Non-pigmented ciliary epithelial cell (primary cell): ENCODE data around the genes FPGT and LRRC53.

DNA sequence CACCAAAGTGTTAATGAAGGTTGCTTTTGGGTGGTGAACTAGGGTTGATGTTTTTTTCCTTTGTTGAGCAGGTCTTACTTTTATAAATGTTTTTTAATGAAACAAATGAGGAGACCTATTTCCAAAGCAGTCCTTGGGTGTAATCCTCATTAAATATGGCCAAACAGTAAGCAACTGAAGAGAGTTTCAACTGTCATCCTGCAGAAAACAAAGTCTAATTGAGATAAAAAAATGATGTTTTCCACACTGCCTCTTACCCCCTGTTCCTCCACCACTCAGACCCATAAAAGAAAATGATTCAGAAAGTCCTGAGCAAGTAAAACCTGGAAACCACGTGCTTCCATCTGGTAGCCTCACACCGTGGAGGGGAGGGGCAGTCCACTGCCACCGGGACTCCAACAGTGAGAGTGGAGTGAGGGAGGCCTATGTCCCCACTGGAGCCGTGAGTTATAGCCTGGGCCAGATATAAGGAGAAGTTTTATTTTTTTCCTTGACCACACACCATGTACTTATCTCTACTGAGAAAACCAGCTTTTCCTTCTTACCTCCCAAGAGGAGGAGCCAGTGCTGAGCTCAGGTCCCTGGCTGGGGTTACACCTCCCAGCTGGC lies 48.8 kb upstream of the SERBP1 start:
- RRBS, result no CpG with 5 or more reads among the region's 4 CpGs

- RRBS, result no CpG with 5 or more reads among the region's 8 CpGs
Observed at GRCh38 chr1:67555999-67556413, 125.8 kb upstream of the SERBP1 start.

GRCh38 chr1:67632757-67633766 lies 51.9 kb upstream of the GADD45A start:
- RRBS, result no CpG with 5 or more reads among the region's 11 CpGs

- RRBS, result no CpG with 5 or more reads among the region's 16 CpGs
Observed at GRCh38 chr1:67684733-67685103, 283 bp upstream of the GADD45A start.

GRCh38 chr1:67687595-67688698 lies 2.9 kb downstream of the GADD45A start:
- RRBS, result no CpG with 5 or more reads among the region's 8 CpGs

DNA sequence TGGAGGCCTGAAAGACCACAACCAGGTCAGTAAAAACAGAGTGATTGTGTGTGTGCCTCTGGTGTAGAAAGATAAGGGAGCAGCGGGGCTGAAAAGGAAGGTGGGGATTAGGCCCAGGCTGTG lies 3.6 kb downstream of the GADD45A start:
- RRBS, result no CpG with 5 or more reads among the region's 1 CpG

GRCh38 chr1:67735890-67736814 lies 51.2 kb downstream of the GADD45A start:
- RRBS, result no CpG with 5 or more reads among the region's 13 CpGs

DNA sequence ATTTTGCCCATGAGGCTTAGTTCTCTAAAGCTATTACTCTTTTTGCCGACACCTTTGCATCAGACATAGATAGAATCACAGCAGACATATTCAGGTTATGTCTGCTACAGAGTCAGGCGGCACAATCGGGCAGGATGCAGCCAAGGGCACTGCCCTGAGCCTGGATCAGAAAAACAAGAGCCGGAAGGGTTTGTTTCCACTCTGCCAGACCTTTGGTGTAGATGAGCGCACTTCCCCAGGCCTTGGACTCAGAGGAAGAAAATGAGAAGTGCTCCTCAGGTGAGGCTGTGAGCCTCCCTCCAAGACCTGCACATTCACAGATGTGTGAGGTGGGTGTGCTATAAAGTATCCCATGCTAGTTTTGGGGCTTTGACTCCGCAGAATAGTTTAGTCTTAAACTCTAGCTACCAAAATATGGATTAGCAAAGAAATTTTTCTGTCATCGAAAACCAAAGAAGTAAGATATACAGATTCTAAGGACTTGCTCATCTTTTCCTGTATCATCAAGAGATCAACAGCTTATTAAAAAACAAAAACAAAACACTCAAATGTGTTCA lies 43.6 kb downstream of the GNG12 start:
- RRBS, result no CpG with 5 or more reads among the region's 7 CpGs

DNA sequence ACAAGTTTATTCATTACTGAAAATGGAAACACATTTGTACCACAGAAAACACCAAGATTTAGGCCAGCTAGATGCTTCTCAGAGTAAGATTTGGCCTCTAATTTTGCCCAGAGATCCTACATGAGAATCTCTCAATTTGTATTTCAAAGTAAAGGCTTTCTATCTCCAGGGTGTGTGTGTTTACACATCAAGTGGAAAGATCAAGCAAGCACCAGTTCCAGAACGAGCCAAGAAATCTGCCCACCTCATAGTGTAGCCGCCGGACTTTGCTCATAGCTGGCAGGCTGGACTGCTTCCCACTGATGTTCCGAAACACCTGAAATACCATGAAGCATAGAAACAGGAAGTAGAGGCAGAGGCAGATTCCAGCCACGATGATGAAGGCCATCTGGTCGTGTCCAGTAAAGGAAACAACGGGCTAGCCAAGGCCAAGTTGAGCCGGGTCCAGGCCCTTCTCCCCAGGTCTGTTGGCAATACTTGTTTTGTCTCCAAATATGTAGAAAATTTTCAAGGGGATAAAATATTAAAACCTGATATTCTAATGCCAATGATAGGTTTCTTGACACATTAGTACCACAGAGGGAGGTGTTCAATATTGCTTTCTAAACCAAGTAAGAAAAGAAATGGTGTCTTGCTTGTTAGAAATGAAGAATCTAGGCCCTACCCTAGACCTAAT lies 86.6 kb downstream of the WLS start:
- RRBS, result no CpG with 5 or more reads among the region's 8 CpGs

GRCh38 chr1:68159467-68160000 lies 72.8 kb downstream of the WLS start:
- RRBS, result no CpG with 5 or more reads among the region's 4 CpGs

DNA sequence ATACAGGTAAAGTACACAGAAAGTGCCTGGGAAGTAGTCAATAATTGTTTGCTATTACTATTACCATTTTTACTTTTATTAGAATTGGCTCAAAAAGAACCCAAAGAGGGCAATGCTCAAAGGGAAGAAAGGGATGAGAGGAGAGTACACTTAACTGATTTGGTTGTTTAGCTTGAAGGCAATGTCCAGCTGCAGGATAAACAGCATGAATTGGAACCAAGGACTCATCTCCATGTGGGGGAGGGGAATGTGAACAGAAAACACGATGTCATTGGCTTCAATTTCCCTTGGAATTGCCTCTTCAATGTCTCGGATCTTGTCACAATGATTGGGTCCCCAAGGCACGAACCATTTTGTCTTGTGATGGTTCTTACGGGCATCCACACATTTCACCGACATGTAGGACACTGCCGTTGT lies 38.5 kb downstream of the WLS start:
- RRBS, result no CpG with 5 or more reads among the region's 6 CpGs

GRCh38 chr1:70204436-70205120 lies 801 bp downstream of the LRRC40 start:
- RRBS, result no CpG with 5 or more reads among the region's 6 CpGs

- RRBS, result 2% methylated on average over 20 of the region's 56 CpGs
Observed at GRCh38 chr1:70353612-70354588, 622 bp downstream of the ANKRD13C start.

DNA sequence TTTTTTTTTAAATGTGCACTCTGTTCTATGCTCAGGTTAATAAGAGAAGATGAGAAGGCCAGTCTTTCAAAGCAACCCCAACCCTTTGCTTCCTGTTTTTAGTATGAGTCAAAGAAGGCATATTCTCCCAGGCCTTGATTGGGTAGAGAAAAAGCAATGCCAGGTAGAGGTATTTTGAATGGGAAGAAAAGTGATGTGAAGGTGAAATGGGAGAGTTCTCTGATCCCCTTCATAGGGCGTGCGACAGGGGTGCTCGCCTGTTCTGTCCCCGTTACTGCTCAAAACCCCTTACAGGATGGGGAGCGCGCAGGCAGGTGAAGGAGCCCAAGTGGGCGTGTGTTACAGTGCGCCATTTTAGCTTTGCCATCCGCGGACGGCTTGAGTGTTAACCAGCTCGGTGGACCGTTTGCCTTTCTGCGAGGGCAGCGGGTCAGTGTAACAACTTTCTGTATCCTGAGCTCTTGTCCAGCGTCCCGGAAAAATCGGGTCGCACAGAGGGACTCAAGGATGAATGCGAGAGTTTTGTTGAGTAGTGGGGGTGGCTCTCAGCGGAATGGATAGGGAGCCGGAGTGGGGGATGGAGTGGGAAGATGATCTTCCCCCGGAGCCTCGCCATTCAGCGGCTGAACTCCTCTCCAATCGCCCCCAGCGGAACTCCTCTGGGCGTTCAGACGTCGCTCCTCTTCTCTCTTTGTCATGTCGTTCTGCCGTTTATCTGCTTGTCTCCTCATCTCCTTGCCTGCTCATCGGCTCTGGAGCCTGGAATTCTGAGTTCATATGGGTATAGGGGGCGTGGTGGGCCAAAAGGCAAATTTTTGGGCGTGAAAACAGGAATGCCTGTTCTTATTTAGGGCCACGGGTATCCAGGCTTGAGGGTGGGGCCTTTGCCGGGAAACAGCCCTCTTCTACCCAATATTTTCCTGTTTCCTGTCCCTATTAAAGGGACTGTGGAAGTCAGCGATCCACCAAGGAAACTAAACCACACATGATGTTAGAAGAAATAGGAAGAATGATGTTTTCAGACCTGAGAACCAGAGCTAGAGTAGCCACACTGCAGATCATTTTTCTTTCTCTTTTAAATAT lies 295.4 kb downstream of the CTH start:
- RRBS, result 2% methylated on average over 3 of the region's 38 CpGs

- RRBS, result no CpG with 5 or more reads among the region's 4 CpGs
Observed at GRCh38 chr1:71073955-71074512, 6.8 kb downstream of the ZRANB2 start.

DNA sequence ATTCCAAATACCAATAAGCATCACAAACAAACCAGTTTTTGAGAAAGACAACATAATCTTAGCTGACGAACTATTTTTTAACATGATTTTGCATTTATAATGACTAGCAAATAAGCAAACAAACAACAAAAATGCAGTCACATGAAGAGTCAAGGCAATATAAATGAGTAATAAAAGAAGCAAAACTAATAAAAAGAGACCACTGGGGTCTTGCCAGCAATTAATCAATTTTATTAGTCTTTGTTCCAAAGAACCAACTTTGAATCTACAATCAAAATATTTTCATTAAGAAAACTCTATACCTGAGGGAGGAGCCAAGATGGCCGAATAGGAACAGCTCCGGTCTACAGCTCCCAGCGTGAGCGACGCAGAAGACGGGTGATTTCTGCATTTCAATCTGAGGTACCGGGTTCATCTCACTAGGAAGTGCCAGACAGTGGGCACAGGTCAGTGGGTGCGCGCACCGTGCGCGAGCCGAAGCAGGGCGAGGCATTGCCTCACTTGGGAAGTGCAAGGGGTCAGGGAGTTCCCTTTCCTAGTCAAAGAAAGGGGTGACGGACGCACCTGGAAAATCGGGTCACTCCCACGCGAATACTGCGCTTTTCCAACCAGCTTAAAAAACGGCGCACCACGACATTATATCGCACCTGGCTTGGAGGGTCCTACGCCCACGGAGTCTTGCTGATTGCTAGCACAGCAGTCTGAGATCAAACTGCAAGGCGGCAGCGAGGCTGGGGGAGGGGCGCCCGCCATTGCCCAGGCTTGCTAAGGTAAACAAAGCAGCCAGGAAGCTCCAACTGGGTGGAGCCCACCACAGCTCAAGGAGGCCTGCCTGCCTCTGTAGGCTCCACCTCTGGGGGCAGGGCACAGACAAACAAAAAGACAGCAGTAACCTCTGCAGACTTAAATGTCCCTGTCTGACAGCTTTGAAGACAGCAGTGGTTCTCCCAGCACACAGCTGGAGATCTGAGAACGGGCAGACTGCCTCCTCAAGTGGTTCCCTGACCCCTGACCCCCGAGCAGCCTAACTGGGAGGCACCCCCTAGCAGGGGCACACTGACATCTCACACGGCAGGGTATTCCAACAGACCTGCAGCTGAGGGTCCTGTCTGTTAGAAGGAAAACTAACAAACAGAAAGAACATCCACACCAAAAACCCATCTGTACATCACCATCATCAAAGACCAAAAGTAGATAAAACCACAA lies 616.5 kb upstream of the NEGR1 start:
- RRBS, result no CpG with 5 or more reads among the region's 34 CpGs

- RRBS, result 1% methylated on average over 18 of the region's 45 CpGs
Observed at GRCh38 chr1:74197695-74198816, at the start of gene FPGT. Gene FPGT, plus strand, starts transcription at chr1:74198242.

GRCh38 chr1:74512423-74512885 lies at the start of gene LRRC53:
Gene LRRC53, minus strand, starts transcription at chr1:74512611.
- RRBS, result no CpG with 5 or more reads among the region's 2 CpGs

DNA sequence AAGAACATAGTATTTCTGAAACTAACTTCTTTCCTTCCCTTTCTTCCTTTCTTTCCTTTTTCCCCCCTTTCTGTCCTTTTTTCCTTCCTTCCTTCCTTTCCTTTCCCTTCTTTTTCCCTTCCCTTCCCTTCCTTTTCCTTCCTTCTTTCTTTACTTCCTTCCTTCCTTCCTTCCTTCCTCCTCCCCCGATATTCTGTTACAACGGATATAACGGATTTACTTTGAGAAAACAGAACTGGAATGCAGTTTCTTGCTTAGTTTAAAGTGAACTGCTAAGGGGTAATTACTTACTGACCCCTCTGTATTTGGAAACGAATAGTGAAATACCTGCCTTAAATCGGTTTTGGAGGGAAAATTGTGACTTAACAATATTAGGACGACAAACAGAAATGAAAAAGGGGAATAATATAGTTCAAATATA lies 66.1 kb upstream of the LRRC53 start:
- RRBS, result no CpG with 5 or more reads among the region's 6 CpGs